Measurements from ENCODE around the genes EPS15, RAB3B, SLC1A7 and NDC1.

GRCh38 chr1:51519008-51519622 lies at the start of gene EPS15:
Gene EPS15 (minus strand): TSS chr1:51519266.
- RRBS = 1% methylated on average over 12 of the region's 61 CpGs

DNA sequence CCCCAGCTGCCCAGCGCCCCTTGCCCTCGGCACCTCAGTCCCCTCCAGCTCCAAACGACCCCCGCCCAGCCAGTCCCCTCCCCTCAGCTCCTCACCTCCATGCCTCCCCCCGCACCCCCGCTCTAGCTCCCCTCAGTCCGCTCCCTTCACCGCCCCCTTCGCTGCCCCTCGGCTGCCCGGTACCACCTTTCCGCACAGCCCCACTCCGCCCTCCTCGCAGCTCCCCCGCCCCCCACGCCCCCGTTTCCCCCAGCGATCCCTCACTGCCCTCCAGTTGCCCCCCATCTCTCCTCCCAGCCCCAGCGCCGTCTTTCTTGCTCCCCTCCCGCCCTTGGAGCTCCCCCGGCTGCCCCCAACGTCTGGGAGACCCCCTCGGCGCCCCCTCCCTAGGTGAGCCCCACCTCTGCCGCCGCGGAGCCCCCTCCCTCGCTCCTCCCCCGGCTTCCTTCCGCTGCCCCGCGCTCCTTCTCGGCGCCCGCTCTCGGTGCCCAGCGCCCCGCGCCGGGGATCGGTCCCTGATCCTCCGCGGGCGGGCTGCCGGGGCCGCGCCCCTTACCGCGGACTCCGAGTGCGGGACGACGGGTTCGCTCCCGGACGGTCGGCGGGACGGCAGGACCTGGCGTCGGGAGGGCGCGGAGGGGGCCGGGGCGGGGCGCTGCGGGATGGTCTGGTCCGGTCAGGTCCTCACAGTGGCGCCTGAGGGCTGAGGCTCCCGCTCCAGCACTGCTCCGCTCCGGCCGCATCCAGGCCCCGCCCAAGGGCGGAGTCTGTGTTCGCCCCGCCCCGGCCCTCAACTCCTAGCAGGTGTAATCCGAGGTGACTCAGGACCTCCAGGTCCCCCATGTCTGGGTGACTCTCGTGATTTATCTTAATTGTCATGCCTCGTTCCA lies at the start of gene RAB3B:
Gene RAB3B (minus strand): TSS at position 705 of the 890 bp plus-strand sequence.
- RRBS = 2% methylated on average over 55 of the region's 82 CpGs

DNA sequence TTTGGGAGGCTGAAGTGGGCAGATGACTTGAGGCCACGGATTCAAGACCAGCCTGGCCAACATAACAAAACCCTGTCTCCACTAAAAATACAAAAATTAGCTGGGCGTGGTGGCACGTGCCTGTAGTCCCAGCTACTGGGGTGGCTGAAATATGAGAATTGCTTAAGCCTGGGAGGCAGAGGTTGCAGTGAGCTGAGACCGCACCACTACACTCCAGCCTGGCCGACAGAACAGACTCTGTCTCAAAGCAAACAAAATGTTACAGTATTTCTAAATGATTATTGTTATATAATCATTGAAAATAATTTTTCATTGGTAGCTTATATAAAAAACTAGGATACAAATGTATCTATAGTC lies 4.7 kb downstream of the KTI12 start:
- RRBS = no CpG with 5 or more reads among the region's 5 CpGs

DNA sequence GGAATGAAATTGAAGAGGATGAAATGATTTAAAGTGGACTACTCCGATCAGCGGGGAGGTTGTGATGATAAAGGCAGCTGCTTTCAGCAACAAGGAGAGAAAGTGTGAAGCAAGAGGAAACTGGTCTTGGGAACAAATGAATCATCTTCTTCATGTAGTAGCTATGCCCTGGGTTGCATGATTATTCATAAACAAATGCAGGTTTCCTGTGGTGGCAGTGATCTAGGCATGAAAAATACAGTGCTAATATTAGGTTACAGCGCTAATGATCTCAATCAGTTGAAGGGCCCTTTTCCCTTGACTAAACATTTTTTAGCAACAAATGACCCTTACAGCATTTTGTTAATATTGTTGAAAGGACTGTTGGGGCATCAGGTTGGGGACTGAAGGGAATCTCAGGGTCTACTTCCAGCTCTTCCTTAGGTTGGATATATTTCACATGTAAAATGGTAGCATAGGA lies 2.0 kb upstream of the ZFYVE9 start:
- RRBS = no CpG with 5 or more reads among the region's 3 CpGs

DNA sequence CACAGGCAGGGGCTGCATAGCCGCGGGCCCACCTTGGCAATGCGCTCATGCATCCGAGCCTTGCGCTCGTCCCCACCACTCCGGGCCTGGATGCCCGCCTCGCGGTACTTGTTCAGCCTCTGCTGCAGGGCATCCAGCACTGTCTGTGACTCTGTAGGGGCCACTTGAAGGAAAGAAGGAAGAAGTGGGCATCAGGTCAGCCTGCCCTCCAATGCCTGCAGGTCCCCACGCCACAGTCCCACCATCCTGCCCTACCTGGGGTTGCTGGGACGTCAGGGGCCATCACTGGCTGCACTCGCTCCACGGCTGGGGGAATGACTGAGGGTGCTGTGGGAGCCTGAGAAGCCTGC lies 7.0 kb downstream of the CC2D1B start:
- RRBS = 95% methylated on average over 4 of the region's 14 CpGs

DNA sequence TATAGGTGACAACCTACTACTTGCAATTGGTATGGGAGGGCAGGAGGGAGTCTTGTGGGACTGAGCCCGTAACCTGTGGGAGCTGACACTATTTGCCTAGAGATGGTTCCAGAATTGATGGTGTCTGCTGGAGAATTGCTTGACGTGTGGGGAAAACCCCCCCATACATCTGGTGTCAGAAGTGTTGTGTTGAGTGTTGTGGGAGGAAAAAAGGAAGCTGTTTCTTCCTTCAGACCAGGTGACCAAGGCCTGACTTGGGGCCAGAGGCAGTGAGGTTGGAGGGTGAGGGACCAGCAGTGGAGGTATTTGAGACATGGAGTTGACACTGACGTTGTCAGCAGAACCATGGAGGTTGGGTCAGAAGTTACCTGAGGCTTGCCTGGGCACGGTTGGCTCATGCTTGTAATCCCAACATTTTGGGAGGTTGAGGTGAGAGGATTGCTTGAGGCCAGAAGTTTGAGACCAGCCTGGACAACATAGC lies 8.4 kb downstream of the SHISAL2A start:
- RRBS = no CpG with 5 or more reads among the region's 4 CpGs

- RRBS = no CpG with 5 or more reads among the region's 4 CpGs
Measured at GRCh38 chr1:52707237-52707699, 9.1 kb upstream of the COA7 start.

DNA sequence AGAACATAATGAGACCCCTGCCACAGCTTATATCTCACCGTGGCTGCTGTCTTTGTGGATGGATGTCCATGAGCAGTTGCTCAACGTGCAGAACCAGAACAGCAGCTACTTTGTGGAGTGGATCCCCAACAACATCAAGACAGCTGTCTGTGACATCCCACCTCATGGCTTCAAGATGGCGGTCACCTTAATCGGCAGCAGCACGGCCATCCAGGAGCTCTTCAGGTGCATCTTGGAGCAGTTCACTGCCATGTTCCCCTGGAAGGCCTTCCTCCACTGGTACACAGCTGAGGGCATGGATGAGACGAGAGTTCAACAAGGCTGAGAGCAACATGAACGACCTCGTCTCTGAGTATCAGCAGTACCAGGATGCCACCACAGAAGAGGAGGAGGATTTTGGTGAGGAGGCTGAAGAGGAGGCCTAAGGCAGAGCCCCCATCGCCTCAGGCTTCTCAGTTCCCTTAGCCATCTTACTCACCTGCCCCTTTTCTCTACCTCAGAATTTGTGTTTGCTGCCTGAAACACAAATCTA lies 66.3 kb upstream of the PODN start:
- RRBS = no CpG with 5 or more reads among the region's 9 CpGs

DNA sequence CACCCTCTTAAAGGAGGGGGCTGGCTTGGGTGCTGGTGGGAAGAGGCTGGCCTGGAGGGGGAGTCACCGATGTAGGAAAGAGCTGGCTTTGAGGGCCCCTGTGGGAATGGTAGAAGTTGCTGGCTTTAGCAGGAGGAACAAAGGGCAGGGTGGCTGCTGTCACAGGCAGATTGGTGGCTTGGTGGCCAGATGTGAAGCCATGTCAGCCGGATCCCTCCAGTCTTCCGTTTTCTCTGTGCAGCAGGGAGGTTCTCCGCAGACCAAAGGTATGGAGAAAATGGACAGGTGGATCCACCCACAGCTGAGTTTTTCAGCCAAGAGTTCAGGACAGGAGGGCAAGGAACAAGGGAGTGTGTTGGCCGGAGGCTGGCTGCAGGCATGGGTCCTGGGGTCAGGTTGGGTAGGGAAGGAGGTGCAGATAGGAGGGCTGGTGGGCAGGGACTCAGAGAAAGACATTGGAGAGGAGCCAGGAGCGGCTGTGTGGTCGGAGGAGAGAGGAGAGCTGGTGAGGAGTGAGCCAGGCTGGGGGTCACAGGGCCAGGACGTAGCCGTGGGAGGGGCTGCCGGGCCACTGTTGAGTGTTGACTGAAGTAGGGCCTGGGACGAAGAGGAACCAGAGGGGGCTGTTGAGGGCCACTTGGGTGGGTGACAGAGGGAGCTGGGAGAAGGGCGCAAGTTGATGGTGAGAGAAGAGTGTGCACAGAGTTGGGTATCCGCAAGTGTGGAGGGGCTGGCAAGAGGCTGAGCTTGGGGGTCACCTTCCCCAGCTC lies 21.5 kb downstream of the PODN start:
- RRBS = no CpG with 5 or more reads among the region's 13 CpGs

GRCh38 chr1:53108968-53109693 lies 33.3 kb downstream of the SLC1A7 start:
- RRBS = no CpG with 5 or more reads among the region's 12 CpGs

DNA sequence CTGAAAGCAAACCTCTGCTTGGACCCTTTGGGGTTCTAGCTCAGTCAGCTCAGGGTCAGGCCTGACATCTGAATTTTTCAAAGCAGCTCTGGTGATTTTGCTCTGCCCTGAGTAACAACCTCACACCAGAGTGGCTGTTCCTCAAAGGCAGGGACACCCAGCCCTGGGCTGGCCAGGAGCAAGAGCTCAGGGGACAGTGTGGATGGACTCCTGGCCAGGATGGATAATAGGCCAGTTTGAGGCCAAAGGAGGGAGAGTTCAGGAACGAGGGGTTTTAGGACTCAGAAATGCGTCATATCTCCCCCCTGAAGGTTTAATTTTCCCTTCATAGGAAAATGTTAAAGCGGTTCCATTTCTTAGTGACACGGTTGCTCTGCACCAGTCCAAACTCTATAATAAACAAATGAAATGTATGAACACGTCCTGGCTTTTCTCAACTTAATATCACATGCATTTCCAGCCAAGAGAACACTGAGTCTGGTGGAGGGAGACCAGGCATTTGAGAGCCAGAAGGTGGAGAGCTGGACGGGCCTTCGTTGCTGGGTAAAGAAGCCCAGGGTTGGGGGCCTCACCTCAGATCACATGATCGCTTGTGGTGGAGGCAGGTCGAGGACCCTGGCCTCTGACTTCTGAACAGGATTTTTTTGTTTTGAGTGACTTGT lies 11.6 kb downstream of the SLC1A7 start:
- RRBS = no CpG with 5 or more reads among the region's 9 CpGs

DNA sequence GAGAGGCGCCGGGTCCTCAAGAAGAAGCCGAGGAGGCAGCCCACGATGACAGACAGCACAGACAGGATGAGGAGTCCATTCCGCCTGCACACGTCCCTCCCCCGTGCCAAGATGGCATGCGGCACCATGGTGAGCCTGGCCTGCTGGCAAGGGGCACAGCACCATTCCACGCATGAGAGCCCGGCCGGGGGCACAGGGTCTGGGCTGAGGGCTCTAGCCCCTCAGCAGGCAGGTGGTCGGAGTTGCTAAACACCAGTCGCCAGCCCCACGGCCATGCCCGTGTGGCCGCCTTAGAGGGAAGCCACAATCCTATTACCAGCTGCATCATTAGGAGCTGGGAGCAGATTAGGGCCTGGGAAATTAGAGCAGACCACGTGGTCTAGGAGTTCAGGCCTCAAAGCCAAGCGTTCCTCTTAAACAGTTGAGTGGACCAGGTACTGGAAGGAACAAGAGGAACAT lies at the start of gene SLC1A7:
Gene SLC1A7 (minus strand): TSS at position 317 of the 459 bp plus-strand sequence.
- RRBS = no CpG with 5 or more reads among the region's 18 CpGs

- RRBS = 19% methylated on average over 6 of the region's 26 CpGs
Measured at GRCh38 chr1:53145613-53146600, 3.5 kb upstream of the SLC1A7 start.

- RRBS = no CpG with 5 or more reads among the region's 15 CpGs
Measured at GRCh38 chr1:53225279-53225862, 4.9 kb upstream of the CZIB start.

GRCh38 chr1:53237709-53238108 lies 609 bp downstream of the MAGOH start:
- RRBS = no CpG with 5 or more reads among the region's 8 CpGs

- RRBS = 86% methylated on average over 6 of the region's 12 CpGs
Measured at GRCh38 chr1:53606653-53606910, 132.4 kb downstream of the GLIS1 start.

DNA sequence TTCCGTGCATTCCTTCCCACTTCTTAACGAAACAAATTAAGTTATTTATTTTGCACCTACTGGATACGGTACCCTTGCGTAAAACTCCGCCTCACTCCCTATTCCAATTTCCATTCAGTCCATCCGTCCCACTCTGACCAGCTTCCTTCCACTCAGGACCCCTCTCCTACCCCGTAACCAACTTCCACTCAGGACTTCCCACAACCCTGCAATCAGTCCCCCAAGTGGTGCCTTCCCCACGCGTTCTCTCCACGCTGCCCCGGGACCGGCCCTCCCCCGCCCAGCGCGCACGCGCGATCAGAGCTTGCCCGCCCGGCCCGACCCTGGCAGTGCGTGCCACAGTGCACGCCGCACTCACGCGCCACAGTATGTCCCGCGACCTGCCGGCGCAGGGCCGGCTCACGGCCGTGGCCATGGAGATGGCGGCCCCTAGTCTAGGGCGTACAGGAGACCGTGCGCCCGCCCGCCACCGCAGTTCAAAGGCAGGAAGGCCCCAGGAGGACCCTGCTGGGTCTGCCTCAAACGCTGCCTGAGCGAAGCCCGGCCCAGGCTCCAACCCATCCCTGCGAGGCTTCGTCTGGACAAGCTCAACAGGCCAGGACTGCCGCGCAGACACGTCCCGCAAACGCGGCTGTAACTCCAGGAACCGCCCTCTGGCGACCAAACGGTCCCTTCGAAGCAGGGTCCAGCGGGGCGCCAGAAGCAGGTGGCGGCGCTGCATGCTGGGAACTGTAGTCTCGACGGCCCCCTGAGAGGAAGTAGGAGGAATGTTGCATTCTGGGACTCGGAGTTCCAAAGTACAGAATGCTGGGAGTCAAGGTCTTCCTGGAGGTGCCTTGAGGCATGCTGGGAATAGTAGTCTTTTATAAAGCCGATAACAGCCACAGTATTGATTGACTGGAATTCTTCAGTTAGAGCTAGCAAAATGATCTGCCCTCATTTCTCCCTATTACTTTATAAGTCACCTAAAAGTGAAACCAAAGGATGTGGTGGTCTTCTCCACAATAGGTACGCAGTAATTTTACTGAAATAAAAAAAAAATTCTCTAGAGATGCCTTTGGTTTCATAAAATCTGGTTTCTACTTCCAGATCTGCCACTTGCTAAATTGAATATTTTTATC lies at the start of gene NDC1:
Gene NDC1 (minus strand): TSS at position 450 of the 1,121 bp plus-strand sequence.
- RRBS = under 1% methylated on average over 17 of the region's 64 CpGs

GRCh38 chr1:54124492-54124981 lies 28.3 kb downstream of the CDCP2 start:
- RRBS = no CpG with 5 or more reads among the region's 11 CpGs

GRCh38 chr1:54204831-54205458 lies 5.0 kb downstream of the MRPL37 start:
- RRBS = no CpG with 5 or more reads among the region's 11 CpGs

- RRBS = no CpG with 5 or more reads among the region's 7 CpGs
Measured at GRCh38 chr1:54289903-54290459, 90.0 kb downstream of the MRPL37 start.

Measured in zone of skin (tissue), 1 donor.